ENCODE measurements around a stretch of chr16.

DNA sequence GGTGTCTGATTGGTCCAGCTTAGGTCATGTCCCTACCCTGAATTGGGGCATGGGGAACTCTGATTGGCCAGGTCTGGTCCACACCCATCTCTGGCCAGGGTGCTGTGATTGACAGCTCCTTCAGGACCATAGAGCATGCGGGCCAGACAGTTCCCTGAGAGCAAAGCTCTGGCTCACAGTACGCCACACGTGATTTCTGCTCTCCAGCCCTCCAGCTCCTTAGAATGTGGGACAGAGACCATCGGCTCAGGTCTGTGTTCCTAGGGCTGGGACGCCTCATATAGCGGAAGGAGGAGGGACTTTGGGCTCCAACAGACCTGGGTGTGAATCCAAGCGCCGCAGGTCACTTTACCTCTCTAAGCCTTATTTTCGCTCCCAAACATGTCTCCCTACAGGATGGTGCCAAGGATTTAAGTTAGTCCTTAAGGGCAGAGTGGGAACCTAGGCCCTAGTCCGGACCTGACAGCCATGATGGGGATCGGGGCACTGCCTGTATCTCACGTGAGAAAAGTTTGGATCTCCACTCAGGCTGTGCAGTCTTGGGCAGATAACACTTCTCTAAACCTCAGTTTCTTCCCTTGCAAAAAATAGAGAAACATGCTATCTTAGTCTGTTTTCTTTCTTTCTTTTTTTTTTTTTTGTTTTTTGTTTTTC is 17.2 kb downstream of the SOCS1 start:
- PRO-cap, 3 experiments: no peak in any of the 3 experiments
- RAMPAGE, long total RNA: no peak

DNA sequence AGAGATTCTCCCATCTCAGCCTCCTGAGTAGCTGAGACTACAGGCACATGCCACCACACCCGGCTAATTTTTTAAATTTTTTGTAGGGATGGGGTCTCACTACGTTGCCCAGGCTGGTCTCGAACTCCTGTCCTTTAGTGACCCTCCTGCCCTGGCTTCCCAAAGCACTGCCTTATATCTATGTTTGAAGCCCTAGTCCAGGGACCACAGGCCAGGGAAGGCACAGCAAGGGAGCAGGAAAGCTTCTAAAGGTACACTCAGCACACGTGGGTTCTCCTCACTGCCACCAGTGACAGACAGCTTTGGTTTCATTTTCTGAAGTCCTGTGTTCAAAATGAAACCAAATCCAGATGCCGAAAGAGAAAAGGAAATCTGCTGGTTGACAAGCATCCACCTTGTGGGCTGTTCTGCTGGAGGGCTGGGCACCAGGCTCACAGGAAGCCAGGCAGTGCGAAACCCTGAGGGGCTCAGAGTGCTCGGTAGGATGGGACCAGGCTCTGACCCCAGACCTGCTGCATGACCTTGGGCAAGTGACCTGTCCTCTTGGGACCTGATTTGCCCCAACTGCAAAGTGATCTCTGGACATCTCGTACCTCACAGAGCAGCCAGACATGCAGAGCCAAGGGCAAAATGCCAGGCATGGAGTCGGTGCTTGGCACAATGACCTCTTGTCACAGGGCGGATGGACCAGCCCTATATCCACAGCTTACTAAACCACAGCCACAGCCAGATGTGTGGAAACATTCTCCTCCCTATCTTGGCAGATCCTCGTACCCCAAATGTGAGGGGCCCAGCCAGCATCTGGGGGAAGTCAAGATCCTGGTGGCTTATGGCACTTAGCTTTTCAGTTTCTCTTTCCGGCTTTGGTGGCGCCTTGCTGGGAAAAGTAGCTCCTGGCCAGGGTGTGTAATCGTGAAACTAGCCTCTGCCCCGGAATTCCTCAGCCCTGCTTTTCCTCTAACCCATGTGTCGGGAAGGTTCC is 2.8 kb upstream of the SOCS1 start:
- PRO-cap, 3 experiments: no peak in any of the 3 experiments
- RAMPAGE, long total RNA: no peak

DNA sequence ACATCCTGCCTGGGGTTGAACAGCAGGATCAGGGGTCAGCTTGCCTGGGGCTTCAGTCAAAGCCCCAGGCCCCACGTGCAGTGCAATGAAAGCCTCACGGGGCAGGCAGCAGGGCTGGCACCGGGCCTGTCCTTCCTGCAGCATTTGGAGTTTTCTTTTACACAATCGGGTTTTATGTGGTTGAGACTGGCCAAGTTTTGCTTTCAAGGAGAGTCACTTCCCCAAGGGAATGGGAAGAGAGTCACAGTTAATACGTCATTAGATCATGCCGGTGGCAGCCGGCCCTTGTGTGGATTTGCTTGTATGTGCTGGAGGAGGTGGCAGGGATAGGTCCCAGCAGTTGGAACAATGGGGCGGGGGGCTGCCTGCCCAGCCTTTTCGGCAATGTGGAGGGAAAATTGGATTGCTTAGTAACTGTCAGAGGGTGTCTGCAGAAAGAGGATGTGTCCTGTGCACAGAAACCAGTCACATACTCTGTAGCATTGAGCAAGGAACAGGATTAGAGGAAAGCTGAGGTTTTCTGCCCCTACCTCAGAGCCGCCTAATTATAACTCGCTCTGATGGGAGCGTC is 4.5 kb downstream of the RMI2 start:
- PRO-cap, 3 experiments: peak in 2 of 3 experiments; most common plus-strand start position 290 of the sequence (in 1); most common minus-strand start position 146 of the sequence (in 2)
- RAMPAGE, long total RNA: no peak

GRCh38 chr16:11370545-11371002 is 25.3 kb downstream of the RMI2 start:
- PRO-cap, 3 experiments: no peak in any of the 3 experiments
- RAMPAGE, long total RNA: no peak

DNA sequence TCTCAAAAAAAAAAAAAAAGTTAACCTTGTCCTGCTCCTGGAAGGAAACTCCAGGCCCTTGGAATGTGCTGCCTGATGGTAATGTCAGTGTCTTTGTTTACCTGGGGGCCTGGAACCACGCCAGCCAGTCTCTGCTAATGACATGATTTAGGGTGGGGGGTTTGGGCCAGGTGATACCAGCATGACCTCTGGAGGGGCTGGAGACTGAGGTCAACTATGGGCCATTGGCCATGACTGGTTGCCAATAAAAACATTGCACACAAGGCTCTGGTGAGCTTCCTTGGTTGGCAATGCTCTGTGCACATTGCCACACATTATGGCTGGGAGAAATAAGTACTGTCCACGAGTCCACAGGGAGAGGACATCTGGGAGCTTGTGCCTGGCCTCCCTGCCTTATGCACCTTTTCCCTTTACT is 7.2 kb upstream of the ENSG00000188897 start:
- PRO-cap, 3 experiments: no peak in any of the 3 experiments
- RAMPAGE, long total RNA: no peak

GRCh38 chr16:11538634-11539172 is 11.7 kb upstream of the ENSG00000188897 start:
- PRO-cap, 3 experiments: no peak in any of the 3 experiments
- RAMPAGE, long total RNA: no peak

GRCh38 chr16:11540868-11541231 is 13.8 kb upstream of the ENSG00000188897 start:
- PRO-cap, 3 experiments: no peak in any of the 3 experiments
- RAMPAGE, long total RNA: no peak

DNA sequence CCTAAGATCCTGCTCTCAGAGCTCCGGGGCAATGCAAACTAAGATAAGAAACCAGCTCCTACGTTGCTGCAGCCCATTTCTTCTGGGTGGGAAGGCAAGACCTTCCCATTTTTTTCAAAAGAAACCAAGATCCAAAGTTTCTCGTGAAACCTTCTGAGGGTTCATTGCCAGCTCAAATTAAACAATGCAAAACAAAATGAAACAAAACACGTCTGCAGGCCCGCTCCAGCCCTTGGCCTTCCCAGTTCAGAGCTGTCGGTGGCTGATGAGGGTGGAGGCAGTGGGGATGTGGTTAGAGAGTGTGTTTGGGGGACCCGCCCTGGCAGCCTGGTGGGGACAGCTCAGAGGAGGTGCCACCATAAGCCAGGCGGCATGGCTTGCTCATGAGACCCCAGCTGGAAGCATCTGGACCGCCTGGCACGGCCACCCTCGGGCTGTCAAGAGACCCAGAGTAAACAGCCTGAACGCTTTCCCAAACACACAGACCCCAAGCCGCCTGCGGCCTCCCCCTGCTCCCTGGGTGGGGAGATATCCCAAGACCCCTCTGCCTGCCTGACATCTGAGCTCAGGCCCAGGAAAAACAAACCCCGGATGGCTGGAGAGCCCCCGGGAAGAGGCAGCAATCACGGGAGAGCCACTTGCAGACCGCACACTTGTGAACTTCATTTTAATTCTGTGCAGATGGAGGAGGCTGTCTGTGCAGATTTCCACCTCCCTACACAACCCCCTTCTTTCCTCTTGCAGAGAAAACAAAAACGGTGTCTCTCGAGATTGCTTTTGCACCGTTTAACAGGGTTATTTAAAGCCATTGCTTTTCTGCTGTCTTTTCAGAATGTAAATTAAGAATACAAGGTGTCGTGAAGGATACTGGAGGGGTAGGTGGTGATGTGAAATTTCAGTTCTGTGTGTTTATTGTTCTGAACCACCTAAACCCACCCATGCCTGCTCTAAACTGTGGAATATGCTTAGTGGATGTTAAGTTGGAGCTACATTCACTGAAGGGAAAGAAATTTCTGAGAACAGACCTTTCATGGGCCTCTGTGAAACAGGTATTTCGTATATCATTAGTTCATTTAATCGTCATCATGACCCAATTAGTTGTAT is 35.5 kb upstream of the LITAF start:
- PRO-cap, 3 experiments: no peak in any of the 3 experiments
- RAMPAGE, long total RNA: no peak

GRCh38 chr16:11674488-11675150 is 6.4 kb downstream of the SNN start:
- PRO-cap, 3 experiments: no peak in any of the 3 experiments
- RAMPAGE, long total RNA: no peak

- PRO-cap, 3 experiments: no peak in any of the 3 experiments
- RAMPAGE, long total RNA: no peak
These were observed 3.4 kb downstream of the ZC3H7A start for GRCh38 chr16:11793482-11794265.

DNA sequence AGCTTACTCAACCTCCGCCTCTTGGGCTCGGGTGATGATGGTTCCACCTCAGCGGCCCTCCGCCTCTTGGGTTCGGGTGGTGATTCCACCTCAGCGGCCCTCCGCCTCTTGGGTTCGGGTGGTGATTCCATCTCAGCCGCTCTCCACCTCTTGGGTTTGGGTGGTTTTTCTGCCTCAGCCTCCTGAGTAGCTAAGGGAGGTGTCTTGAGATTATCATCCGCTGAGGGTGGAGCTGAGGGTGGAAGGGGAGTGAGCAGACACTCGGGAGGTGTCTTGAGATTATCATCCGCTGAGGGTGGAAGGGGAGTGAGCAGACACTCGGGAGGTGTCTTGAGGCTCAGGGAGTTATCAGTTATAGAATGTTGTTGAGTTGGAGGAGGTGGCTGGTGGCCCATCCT is 11.6 kb upstream of the GSPT1 start:
- PRO-cap, 3 experiments: no peak in any of the 3 experiments
- RAMPAGE, long total RNA: no peak

DNA sequence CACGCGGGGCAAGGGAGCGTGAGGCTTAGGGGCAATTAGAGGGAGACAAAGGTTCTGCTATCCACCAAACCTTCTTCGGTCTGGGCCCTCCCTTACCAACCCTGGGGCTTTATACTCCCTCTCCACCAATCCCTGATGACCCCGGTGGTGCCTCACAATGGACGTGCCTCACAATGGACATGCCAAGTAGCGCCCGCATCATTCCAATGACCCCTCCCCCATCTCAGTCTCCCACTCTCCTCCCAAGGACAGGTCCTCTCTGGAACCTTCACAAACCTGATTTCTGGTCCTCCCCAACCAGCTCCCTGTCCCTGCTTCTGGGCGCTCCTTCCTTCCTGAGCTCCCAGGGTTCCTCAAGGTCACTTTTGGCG is 298 bp downstream of the NPIPB2 start:
- PRO-cap, 3 experiments: no peak in any of the 3 experiments
- RAMPAGE, long total RNA: no peak

- PRO-cap, 3 experiments: no peak in any of the 3 experiments
- RAMPAGE, long total RNA: no peak
These were observed 86.0 kb downstream of the SNX29 start for GRCh38 chr16:12062344-12063059.

GRCh38 chr16:12079962-12080653 is 103.6 kb downstream of the SNX29 start:
- PRO-cap, 3 experiments: no peak in any of the 3 experiments
- RAMPAGE, long total RNA: no peak

DNA sequence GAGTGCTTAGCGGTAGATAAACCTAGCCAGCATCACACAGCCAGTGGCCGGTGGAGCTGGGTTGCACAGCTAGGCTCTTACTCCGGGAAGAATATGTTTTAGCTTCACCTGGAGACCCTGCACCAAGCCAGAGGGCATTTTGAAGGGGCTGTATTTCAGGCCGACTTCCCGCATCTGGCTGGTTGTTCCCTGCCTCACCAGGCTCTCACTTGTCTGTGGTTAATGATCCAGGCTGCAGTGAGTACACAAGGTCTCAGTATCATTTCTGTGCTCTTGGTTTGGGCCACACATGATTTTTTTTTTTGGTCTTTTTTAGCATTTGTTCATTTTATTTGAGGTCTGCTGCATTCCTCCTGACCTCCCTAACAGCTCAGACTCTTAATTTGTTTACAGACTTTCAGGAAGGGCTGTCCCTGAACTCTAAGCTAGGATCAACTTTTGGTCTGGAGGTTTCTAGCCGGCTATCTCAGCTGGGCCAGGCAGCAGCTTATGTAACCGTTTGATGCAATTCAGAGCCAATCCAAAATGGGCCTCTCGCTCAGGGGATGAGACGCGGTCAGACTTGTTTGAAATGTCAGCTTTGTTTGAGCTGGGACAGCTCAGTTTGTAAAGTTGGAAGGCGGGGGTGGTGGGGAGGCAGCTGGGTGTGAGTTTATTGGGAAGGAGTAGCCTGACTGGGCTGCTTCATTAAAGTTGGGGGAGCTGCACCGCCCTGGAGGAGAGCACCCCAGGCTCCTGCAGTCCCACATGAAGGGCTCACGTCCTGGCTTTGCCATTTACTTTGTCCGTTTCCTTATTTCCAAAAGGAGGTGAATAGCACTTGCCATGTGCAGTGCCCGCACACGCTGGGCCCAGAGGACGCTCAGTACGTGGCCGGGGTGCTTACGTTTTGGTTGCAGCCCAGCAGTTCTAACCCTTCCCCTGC is 121.0 kb downstream of the SNX29 start:
- PRO-cap, 3 experiments: no peak in any of the 3 experiments
- RAMPAGE, long total RNA: no peak

DNA sequence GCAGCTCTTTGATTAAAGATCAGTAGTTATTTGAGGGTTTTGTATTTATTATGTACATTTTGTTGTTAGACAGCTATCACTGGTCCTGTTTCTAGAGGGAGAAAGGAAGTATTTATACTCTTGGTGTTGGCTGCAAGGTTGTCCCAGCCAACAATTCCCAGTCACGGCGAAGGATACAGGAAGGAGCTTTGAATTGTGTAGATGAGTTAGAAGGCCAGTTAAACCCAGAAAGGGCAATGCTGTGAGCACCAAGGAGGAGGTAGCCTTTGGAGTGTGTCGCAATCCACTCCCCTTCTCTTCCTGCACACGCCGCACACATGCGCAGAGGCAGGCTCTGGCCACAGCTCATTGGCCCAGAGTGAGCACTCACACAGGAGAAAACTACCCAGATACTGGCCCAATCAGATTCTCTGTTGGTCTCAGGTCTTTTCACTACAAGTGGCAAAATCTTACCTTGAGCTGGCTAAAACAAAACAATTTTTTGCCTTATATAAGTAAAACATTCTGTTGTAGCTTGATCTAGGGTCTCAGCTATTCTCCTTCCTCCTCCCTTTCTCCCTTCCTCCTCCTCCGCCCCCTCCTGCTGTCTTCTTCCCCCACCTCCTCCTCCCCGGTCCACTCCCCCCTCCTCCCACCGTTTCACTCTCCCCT is 345.1 kb downstream of the CPPED1 start:
- PRO-cap, 3 experiments: no peak in any of the 3 experiments
- RAMPAGE, long total RNA: no peak

- PRO-cap, 3 experiments: no peak in any of the 3 experiments
- RAMPAGE, long total RNA: no peak
These were observed 184.2 kb downstream of the CPPED1 start for GRCh38 chr16:12619416-12619956.

DNA sequence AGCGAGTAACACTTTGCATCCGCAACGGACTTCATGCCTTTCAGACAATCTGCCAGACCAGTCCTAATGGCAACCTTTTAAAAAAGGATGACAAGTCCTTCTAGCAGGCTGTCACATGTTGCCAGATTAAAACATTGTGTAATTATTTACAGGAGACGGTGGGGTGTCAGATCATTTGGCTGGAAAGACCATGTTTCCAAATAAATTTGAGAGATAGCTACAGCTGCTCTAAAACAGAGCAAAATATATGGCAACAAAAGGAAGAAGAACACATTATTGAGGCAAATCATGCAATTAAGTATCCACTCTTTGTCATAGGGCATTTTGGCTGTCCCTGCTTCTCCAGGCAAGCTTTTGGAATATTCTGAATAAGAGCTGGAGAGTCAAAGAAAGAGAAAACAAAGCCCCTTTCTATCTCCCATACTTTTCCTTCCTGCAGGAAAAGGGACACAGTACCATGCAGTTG is 46.0 kb downstream of the CPPED1 start:
- PRO-cap, 3 experiments: no peak in any of the 3 experiments
- RAMPAGE, long total RNA: no peak

DNA sequence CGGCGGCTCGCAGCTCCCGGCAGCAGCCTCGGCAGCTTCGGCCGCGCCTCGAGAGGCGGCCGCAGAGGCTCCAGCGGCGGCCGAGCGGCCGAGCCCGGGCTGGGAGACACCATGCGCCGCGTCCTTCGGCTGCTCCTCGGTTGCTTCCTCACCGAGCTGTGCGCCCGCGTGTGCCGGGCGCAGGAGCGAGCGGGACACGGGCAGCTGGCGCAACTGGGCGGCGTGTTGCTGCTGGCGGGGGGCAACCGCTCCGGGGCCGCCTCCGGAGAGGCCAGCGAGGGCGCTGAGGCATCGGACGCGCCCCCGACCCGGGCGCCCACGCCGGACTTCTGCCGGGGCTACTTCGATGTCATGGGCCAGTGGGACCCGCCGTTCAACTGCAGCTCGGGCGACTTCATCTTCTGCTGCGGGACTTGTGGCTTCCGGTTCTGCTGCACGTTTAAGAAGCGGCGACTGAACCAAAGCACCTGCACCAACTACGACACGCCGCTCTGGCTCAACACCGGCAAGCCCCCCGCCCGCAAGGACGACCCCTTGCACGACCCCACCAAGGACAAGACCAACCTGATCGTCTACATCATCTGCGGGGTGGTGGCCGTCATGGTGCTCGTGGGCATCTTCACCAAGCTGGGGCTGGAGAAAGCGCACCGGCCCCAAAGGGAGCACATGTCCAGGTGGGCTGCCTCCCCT is 701 bp downstream of the SHISA9 start:
- PRO-cap, 3 experiments: no peak in any of the 3 experiments
- RAMPAGE, long total RNA: no peak

GRCh38 chr16:14106274-14106652 is 35.1 kb downstream of the MRTFB start:
- PRO-cap, 3 experiments: no peak in any of the 3 experiments
- RAMPAGE, long total RNA: no peak